Thyroid gland (tissue), 7 donors: ENCODE measurements around the gene KLHDC4.

GRCh38 chr16:86222460-86223851, 287.4 kb upstream of the FOXF1 start:
- PRO-cap, 2 experiments: peak in 1 of 2 experiments; most common plus-strand start chr16:86222803 (in 1); most common minus-strand start chr16:86223071 (in 1)
- RAMPAGE, long total RNA, 5 experiments: no peak in any of the 5 experiments

DNA sequence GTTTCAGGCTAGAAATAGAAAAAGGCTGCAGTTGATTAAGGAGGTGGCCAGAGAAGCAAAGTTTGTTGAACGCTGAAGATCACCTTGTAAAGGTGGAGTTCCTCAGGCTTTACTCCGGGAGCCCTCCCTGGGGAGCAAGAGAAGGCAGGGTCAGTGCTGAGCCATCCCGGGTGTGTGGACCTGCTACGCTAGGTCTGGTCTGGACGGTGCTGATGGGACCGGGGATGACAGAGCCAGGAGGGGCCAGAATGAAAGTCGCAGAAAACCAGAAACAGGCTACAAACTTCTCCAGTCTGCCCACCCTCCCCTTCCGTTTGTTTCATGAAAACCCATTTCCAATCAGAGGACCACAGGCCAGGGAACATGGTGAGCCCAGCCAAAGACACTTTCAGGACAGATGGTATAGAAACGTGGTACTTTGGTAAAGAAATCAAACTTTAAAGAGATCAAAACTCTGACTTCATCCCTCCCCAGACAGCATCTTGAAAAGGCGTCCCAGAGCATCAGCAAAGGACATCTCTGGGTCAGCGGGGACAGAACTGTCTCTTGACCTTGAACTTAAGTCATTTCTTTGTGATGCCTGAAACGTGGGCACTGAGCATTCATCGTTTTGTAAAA, 222.4 kb upstream of the FOXF1 start:
- PRO-cap, 2 experiments: no peak in any of the 2 experiments
- RAMPAGE, long total RNA, 5 experiments: no peak in any of the 5 experiments

- PRO-cap, 2 experiments: no peak in any of the 2 experiments
- RAMPAGE, long total RNA, 5 experiments: no peak in any of the 5 experiments
These were observed 212.2 kb upstream of the FOXF1 start for GRCh38 chr16:86298187-86298488.

- PRO-cap, 2 experiments: peak in 1 of 2 experiments; most common plus-strand start chr16:86343684 (in 1); most common minus-strand start chr16:86343445 (in 1)
- RAMPAGE, long total RNA, 5 experiments: no peak in any of the 5 experiments
These were observed 167.0 kb upstream of the FOXF1 start for GRCh38 chr16:86343088-86343879.

DNA sequence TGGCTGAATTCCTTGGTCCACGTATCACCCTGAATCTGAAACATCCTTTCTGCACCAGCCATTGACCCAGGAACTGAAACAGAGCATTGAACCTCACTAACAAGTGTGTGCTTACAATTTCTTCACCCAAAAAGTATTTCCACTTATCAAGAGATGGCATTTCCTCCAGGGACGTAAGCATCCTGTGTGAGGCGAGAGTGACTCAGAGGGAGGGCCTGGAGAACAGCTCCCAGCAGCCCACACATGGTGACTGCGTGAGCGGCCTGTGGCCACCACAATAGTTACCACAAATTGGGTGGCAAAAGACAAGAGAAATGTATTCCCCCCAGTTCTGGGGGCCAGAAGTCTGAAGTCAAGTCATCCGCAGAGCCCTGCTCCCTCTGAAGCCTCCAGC, 122.9 kb upstream of the FOXF1 start:
- PRO-cap, 2 experiments: no peak in any of the 2 experiments
- RAMPAGE, long total RNA, 5 experiments: no peak in any of the 5 experiments

GRCh38 chr16:86494513-86494781, 15.9 kb upstream of the FOXF1 start:
- PRO-cap, 2 experiments: no peak in any of the 2 experiments
- RAMPAGE, long total RNA, 5 experiments: no peak in any of the 5 experiments

- PRO-cap, 2 experiments: no peak in any of the 2 experiments
- RAMPAGE, long total RNA, 5 experiments: no peak in any of the 5 experiments
These were observed 11.7 kb upstream of the FOXF1 start for GRCh38 chr16:86498257-86499452.

GRCh38 chr16:86568736-86569114, 2.1 kb downstream of the FOXC2 start:
- PRO-cap, 2 experiments: no peak in any of the 2 experiments
- RAMPAGE, long total RNA, 5 experiments: no peak in any of the 5 experiments

GRCh38 chr16:86611382-86611816, 33.0 kb downstream of the FOXL1 start:
- PRO-cap, 2 experiments: no peak in any of the 2 experiments
- RAMPAGE, long total RNA, 5 experiments: no peak in any of the 5 experiments

- PRO-cap, 2 experiments: no peak in any of the 2 experiments
- RAMPAGE, long total RNA, 5 experiments: no peak in any of the 5 experiments
These were observed 86.0 kb downstream of the FOXL1 start for GRCh38 chr16:86664313-86664861.

- PRO-cap, 2 experiments: no peak in any of the 2 experiments
- RAMPAGE, long total RNA, 5 experiments: no peak in any of the 5 experiments
These were observed 156.2 kb downstream of the FOXL1 start for GRCh38 chr16:86734416-86735048.

GRCh38 chr16:87330516-87331337, 13.5 kb upstream of the C16orf95 start:
- PRO-cap, 2 experiments: no peak in any of the 2 experiments
- RAMPAGE, long total RNA, 5 experiments: no peak in any of the 5 experiments

DNA sequence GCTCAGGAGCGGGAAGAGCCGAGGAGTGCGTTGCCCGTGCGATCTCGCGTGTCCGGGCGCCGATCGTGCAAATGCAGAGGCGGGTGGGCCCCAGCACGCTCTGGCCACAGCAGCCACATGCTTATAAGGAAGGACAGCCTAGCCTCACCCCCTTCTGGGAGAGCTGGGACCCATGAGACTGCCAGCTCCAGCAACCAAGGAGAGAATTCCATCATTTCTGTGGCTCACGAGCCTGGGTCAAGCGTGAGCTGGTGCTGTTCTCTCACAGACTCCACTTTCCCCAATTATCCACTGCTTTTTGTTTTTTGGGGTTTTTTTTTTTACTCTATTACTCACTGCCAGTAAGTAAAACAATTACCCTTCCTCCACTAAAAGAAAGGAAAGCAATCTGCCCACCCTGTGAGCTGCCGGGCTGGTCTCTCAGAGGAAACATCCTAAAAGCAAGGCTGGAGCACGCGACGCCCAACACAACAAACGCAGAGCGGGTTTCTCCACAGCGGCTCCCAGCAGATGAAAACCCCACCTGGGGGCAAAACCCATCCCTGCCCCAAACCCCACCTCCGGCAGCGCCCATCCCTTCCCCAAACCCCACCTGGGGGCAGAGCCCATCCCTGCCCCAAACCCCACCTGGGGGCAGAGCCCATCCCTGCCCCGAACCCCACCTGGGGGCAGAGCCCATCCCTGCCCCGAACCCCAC, 27.3 kb upstream of the C16orf95 start:
- PRO-cap, 2 experiments: no peak in any of the 2 experiments
- RAMPAGE, long total RNA, 5 experiments: no peak in any of the 5 experiments

GRCh38 chr16:87399122-87399939, 7.2 kb downstream of the MAP1LC3B start:
- PRO-cap, 2 experiments: no peak in any of the 2 experiments
- RAMPAGE, long total RNA, 5 experiments: no peak in any of the 5 experiments

DNA sequence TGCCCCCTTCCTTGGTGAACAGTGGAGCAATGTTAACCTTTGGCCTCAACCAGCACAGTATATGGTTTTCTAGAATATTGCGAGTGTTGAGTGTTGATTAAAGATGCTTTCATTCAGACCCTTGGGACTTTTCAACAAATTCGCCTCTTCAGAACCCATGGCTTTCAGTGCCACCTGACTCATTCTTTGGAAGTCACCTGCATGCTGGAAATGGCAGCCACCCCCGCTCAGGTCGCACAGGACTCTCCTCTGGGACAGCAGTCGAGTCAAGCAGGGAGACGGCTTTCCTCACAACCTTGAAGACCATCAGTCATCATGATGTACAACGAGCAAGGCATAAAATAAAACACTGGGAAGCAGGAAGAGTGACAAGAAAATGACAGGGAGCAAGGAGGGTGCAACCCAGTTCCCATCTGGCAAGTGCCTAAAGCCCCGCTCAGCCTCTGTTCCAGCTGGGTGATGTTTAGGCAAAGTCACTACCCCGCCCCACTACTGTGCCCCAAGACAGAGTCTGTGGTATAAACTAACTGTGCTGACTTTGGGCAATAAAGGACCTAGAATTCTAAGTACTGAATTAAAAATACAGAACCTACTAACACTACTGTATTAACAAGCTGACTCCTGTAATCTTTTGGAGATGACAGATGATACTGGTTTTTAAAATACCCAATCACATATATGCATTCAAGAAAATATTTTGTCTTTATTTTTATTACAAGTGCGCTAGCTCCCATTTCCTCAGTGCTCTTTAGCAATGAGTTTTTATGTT, 14.7 kb downstream of the MAP1LC3B start:
- PRO-cap, 2 experiments: no peak in any of the 2 experiments
- RAMPAGE, long total RNA, 5 experiments: no peak in any of the 5 experiments

GRCh38 chr16:87456898-87457499, 35.8 kb downstream of the ZCCHC14 start:
- PRO-cap, 2 experiments: peak in 1 of 2 experiments; most common plus-strand start chr16:87457271 (in 1); most common minus-strand start chr16:87457182 (in 1)
- RAMPAGE, long total RNA, 5 experiments: no peak in any of the 5 experiments

DNA sequence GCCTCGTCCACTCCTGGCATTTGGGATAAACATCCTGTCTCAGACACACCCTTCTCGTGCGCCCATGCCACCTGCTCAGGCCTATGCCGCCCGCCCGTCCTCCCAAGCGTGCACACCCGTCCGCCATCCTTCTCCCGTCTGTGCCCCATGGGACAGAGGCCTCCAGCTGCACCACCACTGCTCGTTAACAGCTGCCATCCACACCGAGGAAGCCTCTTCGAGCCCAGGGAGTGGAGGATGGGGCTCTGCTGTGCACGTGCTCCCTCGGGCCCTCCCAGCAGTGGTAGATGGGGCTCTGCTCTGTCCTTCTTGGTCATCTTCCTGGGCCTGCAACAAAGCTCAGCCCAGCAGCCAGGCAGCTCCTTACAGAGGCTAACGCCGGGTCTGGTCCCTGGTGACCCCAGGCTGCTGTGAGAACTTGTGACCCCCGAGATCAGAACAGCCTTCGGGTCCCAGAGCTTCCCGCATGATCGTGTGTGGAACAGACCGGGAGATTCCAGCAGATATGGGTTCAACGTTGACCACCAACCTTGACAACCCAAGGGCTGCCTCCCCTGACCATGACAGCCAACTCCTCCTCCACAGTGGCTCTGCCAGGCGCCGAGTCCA, 64.0 kb downstream of the KLHDC4 start:
- PRO-cap, 2 experiments: no peak in any of the 2 experiments
- RAMPAGE, long total RNA, 5 experiments: no peak in any of the 5 experiments

- PRO-cap, 2 experiments: no peak in any of the 2 experiments
- RAMPAGE, long total RNA, 5 experiments: no peak in any of the 5 experiments
These were observed 32.7 kb downstream of the KLHDC4 start for GRCh38 chr16:87733017-87733518.

DNA sequence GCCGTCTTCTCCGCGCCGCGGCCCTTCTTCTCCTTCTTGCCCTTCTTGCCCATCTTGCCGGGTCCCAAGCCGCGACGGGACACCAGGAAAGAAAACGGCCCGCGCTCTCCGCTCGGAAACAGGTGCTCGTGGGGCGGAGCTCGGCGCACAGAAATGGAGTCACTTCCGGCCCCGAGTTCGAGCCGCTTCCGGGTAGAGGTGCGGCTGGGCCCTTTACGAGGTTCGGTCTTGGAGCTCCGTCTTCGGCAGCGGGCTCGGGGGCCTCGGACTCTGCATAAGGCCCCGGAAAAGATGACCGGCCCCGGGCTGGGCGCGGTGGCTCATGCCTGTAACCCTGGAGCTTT, at the start of gene KLHDC4:
KLHDC4 (minus strand) TSS at position 149 of the 344 bp plus-strand sequence.
- PRO-cap, 2 experiments: peak in 2 of 2 experiments; most common plus-strand start position 216 of the sequence (in 1); most common minus-strand start position 120 of the sequence (in 1)
- RAMPAGE, long total RNA, 5 experiments: start-site peak on the minus strand in 3 of 5 experiments, centred at positions 101 to 112 of the sequence, 119 to 568 reads per replicate

GRCh38 chr16:87802630-87803245, 37.0 kb upstream of the KLHDC4 start:
- PRO-cap, 2 experiments: no peak in any of the 2 experiments
- RAMPAGE, long total RNA, 5 experiments: no peak in any of the 5 experiments